Subcutaneous preadipocyte (primary cell): ENCODE measurements around a stretch of chr17.

GRCh38 chr17:22304742-22305245 lies 612.5 kb downstream of the KCNJ18 start:
- CAGE, long polyA plus RNA = no peak

GRCh38 chr17:22519555-22520067 lies 827.3 kb downstream of the KCNJ18 start:
- CAGE, long polyA plus RNA = no peak

DNA sequence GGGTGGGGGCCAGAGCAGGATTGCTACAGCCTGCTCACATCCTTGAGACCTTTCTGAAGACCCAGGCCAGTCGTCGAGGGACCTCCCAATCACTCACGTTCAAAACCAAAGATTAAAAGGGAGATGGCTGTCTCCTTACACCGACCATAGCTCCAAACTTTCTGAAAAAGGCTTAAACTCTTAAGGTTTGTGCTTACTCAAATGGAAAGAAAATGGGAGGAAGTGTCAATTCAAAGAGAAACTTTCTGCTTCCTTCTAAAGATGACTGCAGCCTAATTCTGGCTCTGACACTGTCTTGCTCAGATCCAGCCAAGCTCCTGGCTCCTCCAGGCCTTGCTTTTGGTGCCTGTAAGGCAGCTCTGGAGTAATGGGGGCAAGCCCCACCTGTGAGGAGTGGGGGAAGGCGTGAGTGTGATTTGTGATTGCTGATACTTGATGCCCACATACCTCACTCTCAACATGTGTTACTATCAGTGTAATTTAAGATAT lies 54.9 kb upstream of the WSB1 start:
- CAGE, long polyA plus RNA = no peak

- CAGE, long polyA plus RNA = no peak
Measured at GRCh38 chr17:27276565-27277341, 17.2 kb upstream of the WSB1 start.

DNA sequence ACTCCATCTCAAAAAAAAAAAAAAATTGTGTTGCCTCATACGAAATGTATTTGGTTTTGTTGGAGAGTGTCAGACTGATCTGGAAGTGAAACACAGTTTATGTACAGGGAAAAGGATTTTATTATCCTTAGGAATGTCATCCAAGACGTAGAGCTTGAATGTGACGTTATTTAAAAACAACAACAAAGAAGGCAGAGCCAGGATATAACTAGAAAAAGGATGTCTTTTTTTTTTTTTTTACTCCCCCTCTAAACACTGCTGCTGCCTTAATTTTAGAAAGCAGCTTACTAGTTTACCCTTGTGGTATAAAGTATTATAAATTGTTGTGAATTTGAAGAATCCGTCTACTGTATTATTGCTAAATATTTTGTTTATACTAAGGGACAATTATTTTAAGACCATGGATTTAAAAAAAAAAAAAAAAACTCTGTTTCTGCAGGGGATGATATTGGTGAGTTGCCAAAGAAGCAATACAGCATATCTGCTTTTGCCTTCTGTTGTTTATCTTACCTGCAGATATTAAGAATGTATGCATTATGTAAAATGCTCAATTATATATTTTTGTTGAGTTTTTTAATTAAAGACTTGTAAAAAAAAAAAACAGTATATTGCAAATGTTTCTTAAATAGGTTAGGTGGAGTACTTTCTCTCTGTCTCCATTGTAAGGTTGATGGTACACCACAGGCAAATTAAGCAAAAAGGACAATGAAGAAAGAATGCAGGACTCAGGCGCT lies 19.3 kb downstream of the WSB1 start:
- CAGE, long polyA plus RNA = no peak

- CAGE, long polyA plus RNA = no peak
Measured at GRCh38 chr17:27353493-27354279, 59.8 kb downstream of the WSB1 start.

DNA sequence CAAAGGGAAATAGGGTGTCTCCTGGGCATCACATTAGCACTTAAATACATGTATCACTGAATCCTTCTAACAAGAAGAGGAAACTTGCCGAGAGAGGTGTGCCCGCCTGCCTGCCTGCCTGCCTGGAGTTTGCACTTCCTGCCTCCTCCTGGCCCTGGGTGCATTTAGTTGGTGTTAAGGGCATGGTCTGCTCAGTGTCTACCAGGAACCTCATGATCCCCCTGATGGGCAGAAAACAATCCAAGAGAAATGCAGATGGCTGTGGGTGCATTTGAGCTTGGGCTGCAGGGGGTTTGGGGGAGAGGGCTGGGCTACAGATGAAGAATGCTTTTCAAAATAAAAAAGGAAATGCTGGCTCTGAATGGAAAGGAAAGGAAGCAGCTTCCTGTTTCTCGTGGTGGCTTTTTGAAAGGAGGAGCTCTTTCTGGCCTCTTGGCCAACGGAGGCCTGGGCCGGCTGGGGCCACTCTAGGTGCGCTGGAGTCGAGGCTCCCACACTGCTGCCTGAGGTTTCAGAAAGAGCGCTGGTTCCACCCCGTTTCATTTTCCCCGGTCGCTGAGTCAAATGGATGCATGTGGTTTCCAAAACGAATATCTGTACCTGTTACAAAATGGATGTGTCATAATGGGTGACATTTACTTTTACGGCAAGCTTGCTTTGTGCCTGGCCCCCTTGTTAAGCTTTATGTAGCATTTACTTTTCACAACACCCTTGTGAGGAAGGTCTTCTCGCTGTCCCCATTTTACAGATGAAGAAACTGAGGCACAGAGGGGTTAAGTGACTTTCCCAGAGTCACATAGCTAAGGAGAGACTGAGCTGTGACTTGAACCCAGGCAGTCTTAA lies 10.3 kb downstream of the KSR1 start:
- CAGE, long polyA plus RNA = no peak

DNA sequence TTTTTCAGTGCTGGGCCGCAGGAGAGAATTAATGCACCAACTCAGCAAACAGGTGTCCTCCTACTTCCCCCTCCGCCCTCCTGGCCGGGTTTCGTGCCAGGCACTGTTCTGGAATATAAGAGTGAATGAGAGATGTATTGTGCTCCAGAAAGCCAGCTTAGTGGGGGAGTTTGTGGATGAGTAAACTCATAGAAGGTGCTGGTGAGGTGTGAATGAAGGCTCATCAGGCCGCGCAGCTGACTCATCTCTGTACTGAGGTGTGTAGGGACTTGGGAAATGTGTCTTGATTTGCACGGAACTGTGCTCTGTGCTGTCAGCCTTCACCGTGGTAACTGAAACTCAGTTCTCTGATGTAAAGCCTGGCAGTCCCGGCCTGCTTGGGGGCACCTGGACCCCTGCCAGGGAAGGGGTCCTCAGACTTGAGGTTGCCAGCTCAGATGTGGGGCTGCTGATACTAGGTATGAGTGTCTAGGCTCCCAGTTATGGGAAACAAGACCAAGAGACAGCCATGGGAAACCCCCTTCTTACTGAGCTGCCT lies 15.4 kb downstream of the KSR1 start:
- CAGE, long polyA plus RNA = no peak

DNA sequence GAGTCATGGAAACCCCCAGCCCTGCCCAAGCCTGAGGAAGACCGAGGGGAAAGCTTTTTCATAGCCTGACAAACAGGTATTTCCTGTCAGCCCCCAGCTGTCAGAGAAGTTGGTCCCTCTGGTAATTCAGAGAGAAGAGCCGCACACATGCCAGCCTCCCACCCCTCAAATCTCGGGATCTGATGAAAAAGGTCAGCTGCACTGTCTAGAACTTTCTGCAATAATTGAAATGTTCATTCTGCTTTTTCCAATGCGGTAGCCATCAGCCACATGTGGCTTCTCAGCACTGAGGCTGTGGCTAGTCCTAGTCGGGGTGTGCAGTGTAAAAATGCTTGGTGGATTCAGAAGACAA lies 50.5 kb downstream of the KSR1 start:
- CAGE, long polyA plus RNA = no peak

GRCh38 chr17:27538332-27538877 lies 82.2 kb downstream of the KSR1 start:
- CAGE, long polyA plus RNA = no peak

DNA sequence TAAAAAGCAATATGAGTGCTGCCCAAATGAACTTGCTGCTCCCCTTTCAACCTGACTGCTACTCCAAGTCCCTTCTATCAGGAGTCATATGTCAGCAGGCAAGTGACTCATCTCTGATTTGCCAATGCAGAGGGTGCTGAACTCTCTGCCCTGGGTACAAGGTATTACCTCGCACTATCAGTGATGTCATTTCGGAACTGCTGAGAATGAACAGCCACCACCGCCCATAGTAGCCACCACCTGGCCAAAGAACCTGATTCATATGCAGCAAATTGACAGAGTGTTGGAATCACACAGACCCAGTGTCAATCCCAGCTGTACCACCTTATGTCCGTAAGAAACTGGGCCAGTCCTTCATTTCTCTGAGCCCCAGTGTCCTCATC lies 31.2 kb downstream of the LYRM9 start:
- CAGE, long polyA plus RNA = no peak

DNA sequence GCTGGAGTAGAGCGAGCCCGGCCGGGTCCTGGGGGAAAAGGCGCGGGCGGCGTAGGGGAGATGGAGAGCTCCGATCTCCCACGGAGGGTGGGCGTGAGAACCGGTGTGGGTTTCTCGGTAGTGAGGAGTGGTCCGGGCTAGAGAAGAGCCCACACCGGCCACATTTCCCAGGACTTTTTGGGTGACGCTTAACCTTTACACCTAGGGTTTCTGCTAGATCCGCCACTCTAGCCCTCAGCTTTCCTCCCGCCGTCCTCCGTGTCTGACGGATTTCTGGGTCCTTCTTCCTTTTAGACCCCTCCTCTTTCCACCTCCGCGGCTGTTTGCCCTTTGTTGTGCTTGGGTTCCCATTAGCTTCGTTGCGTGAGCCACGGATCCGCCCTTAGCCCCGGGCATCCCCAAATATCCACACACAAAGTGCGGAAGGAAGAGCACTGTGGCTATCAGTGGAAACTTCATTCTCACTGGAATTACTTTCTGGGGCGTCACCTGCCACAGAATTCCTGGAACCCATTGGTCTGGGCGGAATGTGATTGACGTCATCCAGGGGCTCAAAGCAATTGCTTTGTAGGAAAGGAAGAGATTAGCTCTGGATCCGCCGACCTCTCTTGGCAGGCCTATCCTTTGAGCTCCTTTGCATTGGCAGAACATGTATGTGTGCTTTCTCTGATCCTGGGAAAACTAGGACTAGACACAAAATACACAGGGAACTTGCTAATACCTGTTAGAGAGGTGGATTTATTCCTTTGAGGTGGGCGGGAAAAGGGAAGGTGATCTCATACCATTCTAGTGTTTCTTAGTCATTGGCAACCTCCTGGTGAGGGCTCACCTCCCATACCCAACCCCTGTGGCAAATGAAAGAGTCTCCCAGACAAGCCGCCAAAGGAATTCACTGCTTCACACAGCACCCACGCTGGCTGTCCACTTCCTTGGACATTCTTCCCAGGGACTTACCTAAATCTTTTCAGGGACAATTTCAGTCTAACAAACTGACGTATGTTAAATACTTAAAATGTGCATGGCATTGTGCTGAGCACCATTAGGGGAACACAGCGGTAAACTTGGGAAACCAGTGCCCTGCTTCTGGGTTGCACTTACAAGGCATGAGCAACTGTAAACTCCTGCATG lies 709 bp downstream of the TNFAIP1 start:
- CAGE, long polyA plus RNA = no peak

DNA sequence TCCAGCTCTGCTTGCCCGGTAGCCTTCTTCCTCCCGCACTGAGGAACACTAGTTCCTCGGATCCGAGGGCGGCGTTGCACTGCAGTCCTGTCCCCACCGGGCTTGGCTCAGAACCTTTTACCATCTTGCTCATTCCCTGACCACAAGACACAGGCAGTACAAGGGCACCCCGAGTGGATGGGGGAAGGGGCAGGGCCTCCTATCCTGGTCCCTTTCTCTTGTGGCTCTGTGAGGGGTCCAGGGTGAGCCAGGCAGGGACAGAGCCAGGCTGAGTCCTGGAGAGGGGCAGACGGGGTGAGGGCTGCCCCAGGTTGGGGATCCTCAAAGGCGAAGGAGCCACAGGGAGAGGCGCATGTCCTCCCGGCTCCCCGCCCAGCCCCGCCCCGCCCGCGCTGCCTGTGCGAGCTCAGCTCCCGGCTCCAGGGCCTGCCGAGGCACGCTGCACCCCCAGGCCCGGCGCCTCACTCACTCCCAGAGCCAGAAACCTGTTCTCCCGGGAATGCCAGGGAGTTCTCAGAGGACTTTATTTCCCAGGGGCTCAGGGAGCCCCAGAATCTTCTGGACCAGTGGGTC lies 1.6 kb downstream of the FOXN1 start:
- CAGE, long polyA plus RNA = no peak

DNA sequence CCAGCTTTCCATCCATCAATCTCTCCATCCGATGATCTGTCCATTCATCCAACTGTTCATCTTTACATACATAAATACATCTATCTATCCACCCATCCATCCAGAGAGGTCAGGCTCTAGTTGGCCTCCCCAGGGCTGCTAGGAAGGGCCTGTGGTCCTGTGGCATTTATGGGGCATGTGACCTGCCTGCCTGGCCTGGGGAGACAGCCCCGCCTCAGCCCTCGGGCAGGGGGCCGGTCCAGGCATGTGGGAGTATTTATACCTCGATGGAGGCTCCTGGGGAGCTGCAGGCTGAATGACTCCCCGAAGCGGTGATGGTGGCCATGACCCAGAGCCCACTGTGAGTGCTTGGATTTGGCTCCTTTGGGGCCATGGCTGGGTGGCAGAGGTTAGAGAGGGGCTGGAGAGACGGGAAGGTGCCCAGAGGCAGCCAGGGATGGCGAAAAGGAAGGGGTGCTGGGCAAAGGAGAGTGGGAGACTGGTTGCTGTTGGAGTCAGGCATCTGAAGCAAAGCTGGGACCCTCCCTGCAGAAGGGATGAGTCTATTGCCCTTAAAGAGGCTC lies 7.4 kb downstream of the FOXN1 start:
- CAGE, long polyA plus RNA = no peak

GRCh38 chr17:28551574-28551773 lies 950 bp downstream of the UNC119 start:
- CAGE, long polyA plus RNA = no peak

DNA sequence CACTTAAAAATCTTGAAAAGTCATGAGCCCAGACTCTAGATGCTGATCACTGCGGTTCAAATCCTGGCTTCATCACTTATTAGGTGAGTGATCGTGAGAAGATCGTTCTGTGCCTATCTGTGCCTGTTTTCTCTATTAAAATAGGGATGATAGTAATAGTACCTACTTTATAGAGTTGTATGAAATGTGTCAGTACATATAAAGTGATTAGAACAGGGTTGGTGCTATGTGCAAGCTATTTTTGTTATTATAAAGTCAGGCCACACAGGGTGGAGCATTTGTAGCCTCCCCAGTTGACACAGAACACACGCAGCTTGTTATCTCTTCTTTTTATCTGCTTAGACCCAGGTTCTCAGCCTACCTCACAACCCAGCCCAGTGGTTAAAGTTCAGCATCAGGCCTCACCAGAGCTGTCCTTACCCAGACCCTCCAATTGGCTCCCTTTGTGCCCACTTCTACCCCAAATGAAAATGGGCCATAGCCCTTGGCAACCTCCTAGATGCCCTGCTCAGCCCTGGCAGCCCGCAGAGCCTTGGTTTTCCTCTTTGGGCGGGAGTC lies 857 bp upstream of the PIGS start:
- CAGE, long polyA plus RNA = no peak

DNA sequence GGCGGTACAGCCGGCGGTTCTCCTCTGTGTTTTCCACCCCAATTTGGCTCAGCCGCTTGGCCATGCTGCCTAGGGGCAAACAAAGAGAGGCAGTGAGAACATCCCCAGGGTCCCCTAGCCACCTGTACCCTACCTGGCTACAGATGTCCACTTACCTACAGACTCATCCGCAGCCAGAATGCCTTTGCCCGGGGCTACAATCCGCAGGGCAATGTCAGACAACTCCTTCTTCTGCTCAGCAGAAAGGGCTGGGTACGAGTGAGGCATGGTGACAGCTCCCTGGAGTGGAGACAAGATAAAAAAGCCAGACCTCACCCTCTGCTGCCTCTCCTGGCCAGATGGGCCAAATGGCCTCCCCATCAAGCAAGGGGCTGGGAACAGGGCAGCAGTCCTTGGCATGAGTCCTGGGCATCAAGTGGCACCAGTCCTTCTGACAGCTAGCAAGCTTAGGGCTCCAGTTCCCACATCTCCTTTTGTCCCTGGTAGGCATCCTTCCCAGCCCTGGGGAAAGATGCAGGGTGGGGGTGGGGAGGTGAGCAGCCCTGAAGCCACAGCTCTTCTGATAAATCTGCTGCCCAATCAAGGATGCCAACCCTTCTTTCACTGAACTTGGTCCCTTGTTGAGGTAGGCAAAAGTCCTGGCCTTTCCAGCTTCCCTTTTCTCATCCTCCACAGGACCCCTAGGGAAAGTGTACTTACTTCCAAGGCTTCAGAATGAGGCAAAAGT lies 1.3 kb downstream of the ALDOC start:
- CAGE, long polyA plus RNA = no peak

DNA sequence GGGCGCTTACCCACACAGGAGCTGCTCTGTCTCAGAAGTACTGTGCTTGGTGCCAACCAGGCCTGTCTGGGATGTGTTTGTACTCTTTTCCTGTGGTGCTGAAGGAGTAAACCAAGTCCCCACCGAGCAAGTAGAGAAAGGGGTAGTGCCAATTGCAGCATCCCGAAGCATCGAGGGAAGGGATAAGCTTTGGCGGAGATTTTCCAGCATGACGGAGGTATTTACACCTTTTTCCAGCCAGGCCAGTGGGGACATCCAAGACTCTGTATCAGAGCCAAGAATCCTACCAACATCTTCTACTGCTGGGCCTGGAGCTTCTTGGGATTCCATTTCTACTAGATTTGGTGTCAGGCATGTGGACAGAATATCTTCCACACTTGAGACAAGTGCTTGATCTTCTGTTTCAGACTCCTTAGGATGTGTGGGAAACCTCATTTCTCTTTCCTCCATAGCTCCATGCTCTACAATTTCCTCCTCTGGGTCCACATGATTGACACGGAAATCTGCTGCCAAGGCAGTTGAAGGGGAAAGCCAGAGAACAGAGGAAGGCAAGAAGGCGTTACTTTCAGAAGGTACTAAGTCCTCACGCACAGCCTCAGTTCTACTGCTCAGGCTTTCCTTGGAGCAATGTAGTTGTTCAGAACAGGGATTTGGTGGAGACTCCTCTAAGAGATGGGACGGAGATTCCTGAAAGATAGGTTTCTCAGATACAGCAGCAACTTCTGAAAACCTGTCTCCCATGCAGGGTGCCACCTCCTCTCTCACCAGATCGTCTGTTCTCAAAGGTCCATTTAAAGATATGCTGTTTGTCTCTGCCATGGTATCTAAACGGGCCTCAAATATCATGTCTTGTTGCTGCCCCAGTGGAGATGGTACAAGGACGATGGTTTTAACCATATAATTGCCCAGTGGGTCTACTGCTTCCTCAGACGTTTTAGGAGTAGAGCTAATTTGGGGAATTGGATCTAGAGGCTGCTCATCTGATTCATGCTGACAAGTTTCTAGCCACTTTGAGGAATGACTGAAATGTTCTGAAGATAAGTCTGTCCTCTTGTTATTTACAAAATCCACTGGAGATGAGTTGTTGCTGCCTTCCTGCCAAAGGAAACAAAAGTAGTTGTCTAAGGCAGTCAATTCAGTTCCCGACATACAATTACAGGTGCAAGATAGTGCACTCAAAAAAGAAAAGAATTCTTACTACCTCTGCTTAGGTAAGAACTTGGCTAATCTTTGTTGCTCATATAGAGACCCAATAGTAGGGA lies 6.4 kb downstream of the SPAG5 start:
- CAGE, long polyA plus RNA = no peak

DNA sequence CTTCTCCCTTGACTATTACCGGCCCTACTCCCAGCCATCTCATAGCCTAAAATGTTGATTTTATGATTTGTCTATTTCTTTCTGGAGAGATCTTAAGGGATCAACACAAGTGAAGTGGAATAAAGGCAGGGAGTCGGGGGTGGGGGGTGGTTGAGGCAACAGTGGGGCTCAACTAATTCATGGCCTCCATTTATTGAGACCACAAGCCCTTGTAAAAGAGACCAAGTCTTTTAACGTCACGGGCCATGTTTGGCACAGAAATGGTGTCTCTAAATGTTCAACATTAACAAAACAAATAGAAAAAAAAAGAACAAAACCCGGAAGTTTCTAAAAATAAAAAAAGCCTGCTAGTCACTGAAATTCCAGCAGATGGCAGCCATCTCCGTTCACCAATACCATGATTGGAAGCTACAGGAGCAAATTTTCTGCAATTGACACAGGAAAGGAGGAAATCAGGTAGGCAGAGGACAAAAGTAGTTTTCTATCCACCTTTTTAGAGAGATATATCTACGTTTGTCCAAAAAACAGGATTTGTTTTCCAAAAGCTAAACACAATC lies 1.8 kb upstream of the BLTP2 start:
- CAGE, long polyA plus RNA = no peak

- CAGE, long polyA plus RNA = no peak
Measured at GRCh38 chr17:28677414-28678394, 15.7 kb downstream of the SUPT6H start.